Mesenchymal stem cell of adipose (primary cell): ENCODE measurements around a stretch of chr12.

DNA sequence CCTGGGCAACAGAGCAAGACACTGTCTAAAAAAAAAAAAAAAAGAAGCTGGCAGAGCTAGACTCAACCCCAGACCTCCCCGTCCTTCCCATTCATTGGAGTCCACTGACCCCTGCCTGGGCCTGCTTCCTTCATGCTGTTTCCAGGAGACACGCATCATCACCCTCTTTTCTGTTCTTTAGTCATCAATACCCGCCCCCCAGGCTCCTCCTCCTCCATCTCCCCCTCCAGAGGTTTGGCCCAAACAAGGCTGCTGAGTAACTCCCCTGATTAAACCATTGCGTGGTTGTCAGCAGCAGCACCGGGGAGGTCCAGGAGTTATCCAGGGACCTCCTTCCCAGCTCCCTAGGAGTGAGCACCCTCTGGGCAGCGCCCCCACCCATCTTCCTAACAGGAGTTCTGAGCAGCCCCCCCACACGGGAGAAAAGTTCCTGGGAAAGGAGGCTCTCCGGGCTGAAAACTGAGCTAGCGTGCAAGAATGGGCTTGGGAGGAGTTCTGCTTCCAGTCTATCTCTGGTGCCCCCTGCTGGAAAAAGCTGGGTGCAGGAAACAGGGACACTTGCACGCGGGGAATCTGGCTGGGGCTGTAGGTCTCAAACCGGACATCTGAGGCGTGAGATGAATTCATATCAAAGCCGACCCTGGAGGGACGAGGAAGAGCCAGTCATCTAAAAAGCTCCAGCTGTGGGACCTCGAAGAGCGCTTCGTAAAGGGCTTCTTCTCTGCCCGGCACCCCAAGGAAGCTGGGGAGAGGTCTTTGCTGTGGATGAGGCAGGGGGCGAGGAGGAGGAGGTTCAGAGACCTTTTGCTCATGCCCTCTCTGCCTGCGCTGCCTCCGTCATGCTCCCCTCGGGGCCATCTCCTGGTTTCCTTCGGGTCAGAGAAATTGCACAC is 8.7 kb downstream of the CABP1 start:
- CAGE, long polyA plus RNA: no peak

GRCh38 chr12:120687757-120688577 is 1.0 kb downstream of the MLEC start:
- CAGE, long polyA plus RNA: no peak

- CAGE, long polyA plus RNA: no peak
Measured at GRCh38 chr12:121095751-121096394, 36.8 kb upstream of the P2RX7 start.

DNA sequence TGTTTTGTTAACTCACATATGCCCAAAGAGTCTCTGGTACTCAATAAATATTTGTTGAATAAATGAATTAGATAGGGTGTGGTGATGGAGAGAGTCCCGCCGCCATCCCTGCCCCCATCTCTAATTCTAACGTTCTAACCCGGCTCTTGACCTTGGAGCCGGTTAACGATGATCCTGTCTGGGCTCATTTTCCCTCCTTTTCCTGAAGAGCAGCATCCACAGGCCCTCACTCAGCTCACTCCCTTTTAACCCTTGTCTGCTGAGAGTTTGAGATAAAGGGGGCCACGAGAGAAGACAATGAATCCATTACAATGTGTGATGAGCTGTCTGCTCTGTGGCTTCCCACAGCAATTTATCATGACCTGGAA is 18.8 kb upstream of the P2RX7 start:
- CAGE, long polyA plus RNA: no peak

DNA sequence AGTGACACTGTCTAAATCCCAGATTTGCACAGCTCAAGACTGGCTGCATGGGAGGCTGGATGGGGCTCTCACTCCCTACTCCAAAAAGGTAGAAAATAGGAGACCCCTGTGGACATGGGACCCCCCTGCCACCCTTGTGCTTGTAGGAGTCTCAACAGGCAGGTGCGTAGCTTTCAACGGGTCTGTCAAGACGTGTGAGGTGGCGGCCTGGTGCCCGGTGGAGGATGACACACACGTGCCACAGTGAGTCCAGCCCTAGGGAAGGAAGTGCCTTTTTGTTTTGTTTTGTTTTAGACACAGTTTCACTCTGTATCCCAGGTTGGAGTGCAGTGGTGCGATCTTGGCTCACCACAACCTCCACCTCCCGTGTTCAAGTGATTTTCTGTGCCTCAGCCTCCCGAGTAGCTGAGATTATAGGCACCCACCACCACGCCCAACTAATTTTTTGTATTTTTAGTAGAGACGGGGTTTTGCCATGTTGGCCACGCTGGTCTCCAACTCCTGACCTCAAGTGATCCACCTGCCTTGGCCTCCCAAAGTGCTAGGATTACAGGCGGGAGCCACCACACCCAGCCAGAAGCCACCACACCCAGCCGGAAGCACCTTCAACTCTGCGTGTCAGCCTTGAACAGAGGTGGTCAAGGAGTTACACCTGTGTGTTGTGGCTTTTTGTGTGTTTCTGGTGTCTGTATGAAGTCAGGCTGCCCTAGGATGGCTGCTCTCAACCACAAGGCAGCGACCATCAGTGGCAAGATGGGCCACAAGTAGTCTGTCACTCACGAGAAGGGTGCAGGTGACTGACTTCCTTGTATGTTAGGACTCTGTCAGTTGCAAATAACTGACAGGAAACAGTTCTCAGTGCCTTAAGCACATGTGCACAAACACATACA is 13.1 kb downstream of the P2RX4 start:
- CAGE, long polyA plus RNA: no peak

DNA sequence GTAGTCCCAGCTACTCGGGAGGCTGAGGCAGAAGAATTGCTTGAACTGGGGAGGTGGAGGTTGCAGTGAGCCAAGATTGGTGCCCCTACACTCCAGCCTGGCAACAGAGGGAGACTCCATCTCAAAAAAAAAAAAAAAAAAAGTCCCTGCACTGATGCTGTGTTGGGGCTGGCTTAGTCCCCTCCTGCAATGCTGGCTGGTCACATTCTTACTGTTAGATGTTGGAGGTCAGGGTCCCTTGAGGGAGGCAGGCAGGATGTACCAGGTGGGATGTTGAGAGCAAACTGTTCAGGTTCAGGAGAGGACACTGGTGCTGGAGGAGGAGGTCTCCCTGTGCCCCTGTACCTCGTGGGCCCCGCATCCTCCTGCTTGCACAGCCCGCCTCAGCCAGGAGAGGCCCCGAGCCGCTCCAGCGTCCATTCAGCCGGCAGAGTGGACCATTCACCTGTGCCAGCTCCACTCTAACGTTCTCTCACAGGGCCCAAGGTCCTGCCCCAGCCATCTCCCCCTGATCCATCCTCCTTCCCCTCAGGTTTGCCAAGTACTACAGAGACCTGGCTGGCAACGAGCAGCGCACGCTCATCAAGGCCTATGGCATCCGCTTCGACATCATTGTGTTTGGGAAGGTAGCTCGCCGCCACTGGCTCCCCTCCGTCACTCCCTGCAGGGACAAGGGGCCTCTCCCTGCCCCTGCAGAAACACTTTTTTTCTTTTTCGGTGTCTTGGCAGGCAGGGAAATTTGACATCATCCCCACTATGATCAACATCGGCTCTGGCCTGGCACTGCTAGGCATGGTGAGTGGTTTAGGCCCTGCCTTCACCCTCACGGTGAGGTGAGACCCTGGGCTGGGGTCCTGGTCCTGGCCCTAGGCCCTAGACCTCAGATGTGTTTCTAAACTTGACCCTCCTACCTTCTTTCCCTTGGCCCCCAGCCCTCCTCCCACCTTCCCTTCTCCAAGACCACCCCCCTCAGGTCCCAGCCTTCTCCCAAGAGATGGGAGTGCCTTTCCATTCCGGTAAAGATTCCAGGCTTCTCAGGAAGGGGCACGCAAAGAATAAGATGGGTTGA is 22.3 kb downstream of the P2RX4 start:
- CAGE, long polyA plus RNA: no peak

- CAGE, long polyA plus RNA: no peak
Measured at GRCh38 chr12:121289022-121289400, 7.5 kb downstream of the CAMKK2 start.

DNA sequence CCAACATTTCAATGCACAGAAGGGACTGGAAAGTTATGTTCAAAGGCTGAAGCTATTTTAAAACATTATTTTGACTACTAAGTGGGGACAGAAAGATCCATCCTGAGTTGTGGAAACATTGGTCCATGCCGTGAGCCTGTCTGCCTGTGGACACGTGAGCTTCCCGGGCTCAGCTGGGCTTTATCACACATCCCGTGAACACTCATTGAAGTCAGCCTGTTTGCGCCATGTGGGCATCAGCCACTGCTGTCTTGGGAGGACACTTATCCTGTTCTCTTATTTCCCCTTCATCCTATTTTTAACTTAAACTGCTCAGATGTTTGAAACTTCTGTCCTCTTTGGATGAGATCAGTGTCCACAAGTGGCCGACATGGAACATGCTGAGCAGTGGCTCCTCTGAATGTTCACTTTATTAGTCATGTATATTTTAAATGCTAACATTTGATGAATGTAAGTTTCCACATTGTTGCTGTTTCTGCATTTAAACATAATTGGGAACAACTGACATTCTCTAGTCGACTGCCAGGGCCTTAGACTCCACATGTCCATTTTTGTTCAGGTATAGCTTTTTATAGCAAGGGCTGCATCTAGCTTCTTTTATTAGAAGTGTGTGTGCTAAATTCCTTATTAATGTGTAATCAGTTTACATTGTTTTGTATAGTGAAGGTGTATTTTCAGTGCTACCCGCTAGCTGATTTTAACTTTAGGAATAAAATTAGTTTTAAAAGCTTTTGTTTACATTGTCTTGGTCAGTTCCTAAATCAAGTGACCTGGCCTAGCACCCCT is 23.9 kb downstream of the RNF34 start:
- CAGE, long polyA plus RNA: no peak

DNA sequence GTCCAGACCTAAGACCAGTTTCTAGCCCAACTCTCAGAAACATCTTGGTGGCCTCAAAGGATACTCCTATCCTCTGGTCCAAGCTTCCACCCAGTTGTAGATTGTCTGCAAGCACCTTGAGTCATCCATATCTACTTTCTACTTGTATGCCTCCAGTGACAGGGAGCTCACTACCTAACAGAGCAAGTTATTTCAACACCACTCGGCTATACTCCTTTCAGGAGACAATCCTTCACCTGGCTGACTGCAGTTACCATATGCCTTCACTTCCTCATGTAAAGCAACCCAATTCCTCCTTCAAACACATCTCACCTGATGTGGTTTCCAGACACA is 49.5 kb downstream of the KDM2B start:
- CAGE, long polyA plus RNA: no peak

DNA sequence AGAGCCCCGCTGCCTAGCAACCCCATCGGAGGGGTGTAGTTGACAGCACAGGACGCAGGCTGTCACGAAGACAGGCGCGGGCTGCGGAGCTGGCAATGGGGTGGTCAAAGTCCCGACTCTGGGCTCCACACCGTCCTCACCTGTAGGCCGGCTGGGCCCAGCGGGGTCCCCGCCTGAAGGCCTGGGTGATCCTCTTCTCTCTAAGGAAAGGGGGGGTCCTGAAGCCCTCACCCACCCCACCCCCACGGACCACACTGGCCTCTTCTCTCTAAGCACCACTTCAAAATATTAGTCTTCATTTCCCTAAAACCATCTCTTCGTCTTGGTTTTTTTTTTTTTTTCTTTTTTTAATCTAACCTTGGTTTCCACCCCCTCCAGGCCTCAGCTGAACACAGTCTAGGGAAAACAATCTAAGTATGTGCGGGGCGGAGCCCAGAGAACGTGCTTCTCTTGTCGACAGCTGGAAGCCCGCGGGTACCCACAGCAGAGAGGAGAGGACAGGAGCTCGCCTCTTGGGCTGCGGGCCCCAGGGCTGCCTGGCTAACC is 44.4 kb downstream of the KDM2B start:
- CAGE, long polyA plus RNA: no peak

DNA sequence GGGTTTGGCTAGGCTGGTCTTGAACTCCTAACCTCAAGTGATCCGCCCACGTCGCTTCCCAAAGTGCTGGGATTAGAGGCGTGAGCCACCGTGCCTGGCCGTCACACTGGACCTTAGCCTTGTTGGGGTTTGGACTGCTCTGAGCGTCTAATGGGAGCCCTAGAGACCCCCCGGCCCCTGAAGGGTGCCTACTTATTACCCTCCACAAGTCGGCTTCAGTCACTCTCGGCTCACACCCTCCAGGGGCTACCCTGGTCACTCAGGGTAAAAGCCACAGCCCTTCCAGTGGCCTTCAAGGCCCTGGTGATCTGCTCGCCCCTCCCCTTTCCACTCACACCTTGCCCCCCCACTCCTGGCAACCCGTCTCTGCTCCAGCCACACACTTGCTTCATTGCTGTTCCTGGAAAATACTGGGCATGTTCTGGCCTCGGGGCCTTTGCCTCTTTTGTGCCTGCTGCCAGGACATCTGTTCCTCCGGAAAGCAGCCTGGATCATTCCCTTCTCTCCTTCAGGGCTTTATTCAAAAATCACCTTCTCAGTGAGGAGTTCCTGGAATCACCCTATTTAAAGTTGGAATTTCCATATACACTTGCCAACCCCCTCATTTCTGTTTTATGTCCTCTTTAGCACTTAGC is 3.6 kb upstream of the MORN3 start:
- CAGE, long polyA plus RNA: no peak

GRCh38 chr12:121717022-121717542 is 4.5 kb downstream of the TMEM120B start:
- CAGE, long polyA plus RNA: no peak

DNA sequence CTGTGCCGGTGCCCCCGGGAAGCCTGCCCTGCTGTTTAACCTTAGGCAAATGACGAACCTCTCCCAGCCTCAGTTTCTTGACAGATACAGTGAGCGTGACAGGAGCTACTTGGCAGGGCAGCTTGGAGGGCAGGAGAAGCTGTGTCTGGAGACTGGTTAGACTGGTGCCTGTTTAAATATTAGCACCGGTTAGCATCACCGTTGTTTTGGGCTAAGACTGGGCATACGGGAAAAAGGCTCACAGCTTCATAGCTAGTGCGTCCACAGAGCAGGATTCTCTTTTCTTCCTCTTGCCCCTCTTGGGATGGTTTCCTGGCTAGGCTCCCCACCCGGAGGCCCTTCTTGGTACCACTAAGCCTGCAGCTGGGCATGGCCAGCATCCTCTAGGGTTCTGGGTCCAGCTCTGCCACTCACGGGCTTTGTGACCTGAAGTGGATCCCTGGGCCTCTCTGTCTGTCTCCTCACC is 38.6 kb downstream of the RHOF start:
- CAGE, long polyA plus RNA: no peak

- CAGE, long polyA plus RNA: no peak
Measured at GRCh38 chr12:121779479-121779876, 14.0 kb downstream of the RHOF start.

- CAGE, long polyA plus RNA: no peak
Measured at GRCh38 chr12:121788233-121788958, 5.1 kb downstream of the RHOF start.

GRCh38 chr12:121796825-121797898 is 3.7 kb upstream of the RHOF start:
- CAGE, long polyA plus RNA: no peak

- CAGE, long polyA plus RNA: no peak
Measured at GRCh38 chr12:122004224-122005205, 17.2 kb upstream of the BCL7A start.

- CAGE, long polyA plus RNA: no peak
Measured at GRCh38 chr12:122021084-122021328, 678 bp upstream of the BCL7A start.

- CAGE, long polyA plus RNA: no peak
Measured at GRCh38 chr12:122077011-122077625, 1.4 kb upstream of the MLXIP start.

DNA sequence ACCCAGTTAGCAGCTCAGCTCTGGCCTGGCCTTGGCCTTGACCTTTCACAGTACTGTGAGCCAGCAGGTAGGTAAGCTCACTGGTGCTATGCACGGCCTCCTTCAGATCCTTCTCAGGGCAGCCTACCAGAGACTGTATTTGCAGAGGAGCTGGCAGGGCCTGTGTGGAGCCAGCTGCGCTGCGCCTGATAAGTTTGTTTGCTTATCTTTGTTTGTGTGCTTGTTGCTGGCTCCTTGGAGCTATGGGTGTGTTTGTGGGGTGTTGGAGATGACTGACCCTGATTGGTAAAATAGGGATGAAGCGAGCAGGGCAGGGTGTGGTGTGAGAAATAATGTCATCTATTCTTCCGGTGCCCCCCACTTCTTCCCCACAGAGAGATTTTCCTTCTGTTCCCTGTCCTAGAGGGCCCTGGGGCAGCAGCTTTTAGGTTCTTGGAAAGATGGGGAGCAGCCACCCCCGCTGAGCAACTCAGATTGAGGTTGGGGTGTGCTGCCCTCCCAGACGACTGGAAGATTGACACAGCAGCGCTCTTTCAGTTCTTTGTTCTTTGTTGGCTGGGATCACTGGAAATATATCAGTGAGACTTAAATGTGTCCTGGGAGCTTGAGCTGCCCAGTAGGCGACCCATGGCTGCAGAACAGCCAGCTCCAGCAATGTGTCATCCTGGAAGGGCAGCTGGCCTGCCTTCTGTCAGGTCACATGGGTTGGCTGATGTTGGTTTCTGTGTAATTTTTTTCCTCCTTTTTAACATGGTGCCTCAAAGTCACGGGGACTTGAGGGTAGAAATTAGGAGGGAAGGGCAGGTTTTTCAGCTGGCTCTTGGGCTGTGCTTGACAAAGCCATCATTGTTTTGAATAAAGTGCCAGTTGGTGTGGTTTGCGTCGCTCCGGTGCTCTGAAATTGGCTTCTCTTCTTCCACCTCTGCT is 19.6 kb downstream of the MLXIP start:
- CAGE, long polyA plus RNA: no peak